Measurements from ENCODE around the gene PPP2R1A.

DNA sequence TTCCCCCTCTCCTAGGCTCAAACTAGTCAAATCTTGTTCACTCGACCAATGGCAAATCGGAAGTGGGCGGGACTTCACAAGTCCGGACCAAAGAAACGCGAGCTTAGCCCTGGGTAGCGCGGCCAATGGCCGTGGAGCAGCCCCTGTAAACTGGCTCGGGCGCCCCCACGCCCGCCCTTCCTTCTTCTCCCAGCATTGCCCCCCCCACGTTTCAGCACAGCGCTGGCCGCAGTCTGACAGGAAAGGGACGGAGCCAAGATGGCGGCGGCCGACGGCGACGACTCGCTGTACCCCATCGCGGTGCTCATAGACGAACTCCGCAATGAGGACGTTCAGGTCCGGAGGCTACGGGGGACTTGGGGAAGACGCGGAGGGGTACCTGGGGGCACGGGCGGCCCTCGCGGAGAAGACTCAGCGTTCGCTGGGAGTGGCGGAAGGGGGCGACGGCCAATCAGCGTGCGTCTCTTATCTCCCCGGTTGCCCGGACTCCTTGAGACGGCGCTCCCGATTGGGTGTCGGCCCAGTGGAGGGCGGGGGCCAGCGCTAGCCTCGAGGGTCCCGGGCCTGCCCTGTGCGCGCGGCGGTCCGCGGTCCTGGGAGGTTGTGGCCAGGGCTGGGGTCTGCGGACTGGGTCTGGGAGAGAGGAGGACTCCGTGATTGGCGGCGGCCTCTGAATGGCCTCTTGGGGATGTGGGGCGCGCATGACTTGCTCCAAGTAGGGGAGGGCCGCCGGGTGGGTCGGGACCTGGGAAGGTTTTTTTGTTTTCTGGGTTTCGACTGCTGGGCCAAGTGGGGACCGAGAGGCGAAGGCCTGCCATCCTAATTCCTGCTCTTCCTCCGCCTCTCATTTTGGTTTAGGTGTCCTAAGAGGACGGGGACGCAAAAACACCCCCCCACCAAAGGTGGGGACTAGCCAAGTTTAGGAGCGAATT lies at the start of gene PPP2R1A:
Gene PPP2R1A, plus strand, starts transcription at position 214 of the 932 bp plus-strand sequence.
- RRBS: 1% methylated on average over 13 of the region's 76 CpGs

DNA sequence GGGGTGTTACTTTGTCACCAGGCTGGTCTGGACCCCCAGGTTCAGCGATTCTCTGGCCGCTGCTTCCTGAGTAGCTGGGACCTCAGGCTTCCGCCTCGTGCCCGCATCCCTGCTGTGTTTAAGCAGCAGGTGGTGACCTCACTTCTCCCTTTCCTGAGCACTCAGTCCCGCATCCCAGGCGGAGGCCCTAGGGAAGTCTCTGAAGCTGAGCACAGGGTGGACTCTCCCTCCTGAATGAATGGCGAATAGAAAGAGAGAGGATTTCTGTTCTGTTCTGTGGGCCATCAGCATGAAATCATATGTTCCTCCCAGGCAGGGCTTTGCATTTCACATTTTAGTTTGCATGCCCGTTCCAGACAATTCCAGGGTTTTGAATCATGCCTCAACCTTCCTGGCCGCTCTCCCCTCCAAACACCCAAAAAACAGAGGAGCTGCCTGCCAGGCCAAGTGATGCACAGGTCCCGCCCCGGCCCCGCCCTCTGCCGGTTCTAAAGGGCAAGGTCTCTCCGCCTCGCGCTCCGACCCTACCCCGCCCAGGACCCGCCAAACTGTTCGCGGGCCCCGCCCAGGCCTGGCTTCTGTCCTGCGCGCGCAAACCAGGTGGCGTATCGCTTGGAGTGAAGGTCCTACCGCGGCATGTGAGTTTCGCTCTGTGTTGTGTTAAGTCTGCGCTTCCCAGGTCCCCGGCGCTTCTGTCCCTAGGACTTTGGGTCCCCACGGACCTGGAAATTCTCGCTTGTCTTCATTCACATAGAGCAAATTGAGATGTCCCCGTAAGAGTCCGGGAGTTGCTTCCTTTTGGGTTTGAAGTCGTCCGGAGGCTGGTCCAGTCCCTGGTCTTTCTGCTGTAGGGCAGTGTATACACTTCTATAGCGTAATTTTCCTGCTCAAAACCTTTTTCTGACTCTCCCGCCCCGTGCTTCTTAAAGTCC lies 35.0 kb upstream of the ZNF808 start:
- RRBS: 94% methylated on average over 5 of the region's 43 CpGs

DNA sequence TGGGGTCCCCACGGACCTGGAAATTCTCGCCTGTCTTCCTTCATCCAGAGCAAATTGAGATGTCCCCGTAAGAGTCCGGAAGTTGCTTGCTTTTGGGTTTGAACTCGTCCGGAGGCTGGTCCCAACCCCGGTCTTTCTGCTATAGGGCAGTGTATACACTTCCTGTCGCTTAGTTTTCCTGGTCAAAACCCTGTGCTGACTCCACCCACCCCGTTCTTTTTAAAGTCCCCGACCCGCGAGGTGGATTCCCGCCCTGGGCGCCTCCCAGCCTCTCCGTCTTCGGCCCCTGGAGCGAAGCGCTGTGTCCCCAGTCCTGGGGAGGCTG lies 8.6 kb downstream of the ZNF808 start:
- RRBS: no CpG with 5 or more reads among the region's 18 CpGs

- RRBS: no CpG with 5 or more reads among the region's 4 CpGs
These were observed 11.3 kb upstream of the ZNF701 start for GRCh38 chr19:52558677-52559208.

GRCh38 chr19:52638654-52639149 lies 51.6 kb downstream of the ENSG00000269825 start:
- RRBS: no CpG with 5 or more reads among the region's 14 CpGs

DNA sequence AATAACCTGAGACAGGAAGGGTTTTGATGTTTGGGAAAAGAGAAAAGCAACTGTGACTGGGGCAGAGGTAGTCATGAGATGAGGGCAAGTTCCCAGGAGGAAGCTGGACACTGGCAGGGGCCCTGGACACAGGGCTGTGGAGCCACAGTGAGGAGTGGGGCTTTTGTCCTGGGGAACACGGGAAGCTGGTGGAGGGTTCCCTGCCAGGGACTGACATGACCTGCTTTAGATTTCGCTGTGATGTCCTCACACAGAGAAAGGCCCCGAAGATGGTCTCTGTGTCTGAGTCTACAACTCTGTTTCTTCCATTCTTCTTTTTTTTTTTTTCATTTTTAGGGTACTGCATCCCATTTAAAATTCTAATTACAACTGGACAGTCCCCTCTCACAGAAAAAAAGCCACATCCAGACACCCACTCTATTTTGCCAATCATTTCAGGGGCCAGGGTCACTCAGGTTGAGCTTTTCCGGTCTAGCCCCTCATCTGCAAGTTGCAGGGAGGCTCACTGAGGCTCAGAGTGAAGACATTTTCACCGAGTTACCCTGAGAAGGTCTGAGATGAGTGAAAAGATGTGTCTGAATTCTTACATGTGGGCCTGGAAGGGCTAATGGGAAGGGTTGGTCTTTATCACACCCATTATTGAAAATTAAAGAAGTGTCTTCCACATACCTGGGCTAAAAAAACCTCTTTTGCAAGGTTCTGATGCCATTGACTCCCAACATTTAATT lies 46.3 kb downstream of the ENSG00000269825 start:
- RRBS: no CpG with 5 or more reads among the region's 5 CpGs

- RRBS: no CpG with 5 or more reads among the region's 8 CpGs
These were observed 19.1 kb downstream of the ZNF611 start for GRCh38 chr19:52715638-52716276.

DNA sequence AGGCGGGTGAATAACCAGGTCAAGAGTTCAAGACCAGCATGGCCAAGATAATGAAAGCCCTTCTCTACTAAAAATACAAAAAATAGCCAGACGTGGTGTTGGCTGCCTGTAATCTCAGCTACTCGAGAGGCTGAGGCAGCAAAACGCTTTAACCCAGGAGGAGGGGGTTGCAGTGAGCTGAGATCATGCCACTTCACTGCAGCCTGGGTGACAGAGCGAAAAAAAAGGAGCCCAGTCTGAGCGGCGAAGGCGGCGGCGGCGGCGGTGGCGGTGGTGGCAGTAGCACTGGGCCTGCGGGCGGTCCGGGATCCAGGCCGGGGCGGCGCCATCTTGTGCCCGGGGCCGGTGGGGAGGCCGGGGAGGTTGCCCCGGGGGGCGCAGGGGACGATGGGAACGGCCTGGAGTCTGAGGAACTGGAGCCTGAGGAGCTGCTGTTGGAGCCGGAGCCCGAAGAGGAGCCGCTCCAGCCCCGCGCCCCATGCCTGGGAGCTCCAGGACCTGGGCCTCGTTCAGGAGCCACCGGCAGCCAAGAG lies 11.8 kb downstream of the ZNF28 start:
- RRBS: 98% methylated on average over 7 of the region's 33 CpGs

DNA sequence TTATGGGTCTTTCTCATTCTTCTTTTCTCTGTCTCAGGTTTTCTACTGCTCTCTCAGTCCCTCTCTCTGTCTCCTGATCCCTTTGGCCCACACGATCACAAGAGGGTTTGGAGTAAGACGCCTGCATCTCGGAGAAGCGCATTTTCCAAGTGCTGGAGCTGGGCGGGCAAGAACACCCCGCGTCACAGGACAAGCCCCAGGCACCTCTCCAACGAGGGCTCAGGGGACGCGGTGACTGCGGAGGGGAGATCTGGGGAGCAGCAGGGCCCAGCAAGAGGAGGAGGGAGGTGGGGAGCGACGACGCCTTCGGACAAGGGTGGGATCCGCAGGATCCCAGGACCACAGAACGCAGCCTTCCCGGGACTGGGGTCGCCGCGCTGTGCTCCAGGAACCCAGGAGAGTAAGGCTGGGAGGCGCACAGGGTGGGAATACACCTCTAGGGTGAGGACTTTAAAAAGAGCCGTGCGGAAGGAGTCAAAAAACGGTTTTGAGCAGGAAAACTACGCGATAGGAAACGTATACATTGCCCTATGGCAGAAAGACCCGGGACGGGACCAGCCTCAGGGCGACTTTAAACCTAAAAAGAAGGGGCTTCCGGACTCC lies 487 bp downstream of the ZNF468 start:
- RRBS: no CpG with 5 or more reads among the region's 32 CpGs

- RRBS: 6% methylated on average over 4 of the region's 21 CpGs
These were observed 18.5 kb upstream of the ZNF888 start for GRCh38 chr19:52941667-52942265.

DNA sequence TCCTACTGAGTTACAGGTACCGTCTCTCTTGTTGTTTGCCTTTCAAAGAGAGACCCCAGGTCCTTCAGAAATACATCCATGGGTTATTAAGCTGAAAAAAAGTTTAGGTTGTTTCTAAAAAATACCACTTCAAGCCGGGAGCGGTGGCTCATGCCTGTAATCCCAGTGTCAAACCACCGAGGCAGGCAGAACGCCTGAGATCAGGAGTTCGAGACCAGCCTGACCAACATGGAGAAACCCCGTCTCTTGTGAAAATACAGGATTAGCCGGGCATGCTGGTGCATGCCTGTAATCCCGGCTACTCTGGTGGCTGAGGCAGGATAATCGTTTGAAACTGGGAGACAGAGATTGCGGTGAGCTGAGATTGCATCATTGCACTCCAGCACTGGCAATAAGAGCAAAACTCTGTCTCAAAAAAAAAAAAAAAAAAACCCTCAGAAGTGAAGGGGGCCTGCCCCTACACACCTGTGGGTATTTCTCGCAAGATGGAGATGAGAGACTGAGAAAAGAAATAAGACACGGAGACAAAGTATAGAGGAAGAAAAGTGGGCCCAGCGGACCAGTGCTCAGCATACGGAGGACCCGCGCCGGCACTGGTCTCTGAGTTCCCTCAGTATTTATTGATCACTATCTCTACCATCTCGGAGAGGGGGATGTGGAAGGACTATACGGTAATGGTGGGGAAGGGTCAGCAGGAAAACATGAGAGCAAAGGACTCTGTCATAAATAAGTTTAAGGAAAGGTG lies 18.4 kb downstream of the ZNF816 start:
- RRBS: no CpG with 5 or more reads among the region's 20 CpGs

- RRBS: 100% methylated on average over 1 of the region's 11 CpGs
These were observed 8.5 kb downstream of the ZNF160 start for GRCh38 chr19:53094725-53095078.

- RRBS: 95% methylated on average over 13 of the region's 31 CpGs
These were observed 4.9 kb upstream of the ZNF765 start for GRCh38 chr19:53389946-53390549.

DNA sequence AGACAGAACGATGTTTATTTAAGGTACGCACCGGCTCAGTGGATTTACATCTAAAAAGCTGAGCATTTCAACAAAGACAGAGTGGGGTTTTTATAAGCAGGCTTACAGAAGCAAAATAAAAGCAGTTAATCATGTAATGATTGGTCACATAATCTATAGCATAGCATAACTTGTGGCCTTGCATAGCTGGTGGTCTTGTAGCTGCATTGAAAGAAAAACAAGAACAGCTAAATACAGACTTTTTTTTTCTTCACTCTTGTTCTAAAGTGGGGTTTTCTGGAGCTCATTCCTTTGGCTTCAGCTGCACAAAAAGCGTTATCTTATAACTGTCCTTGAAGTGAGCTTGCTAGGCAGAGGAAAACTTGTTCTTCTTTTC lies 1.4 kb downstream of the ZNF765 start:
- RRBS: no CpG with 5 or more reads among the region's 4 CpGs

DNA sequence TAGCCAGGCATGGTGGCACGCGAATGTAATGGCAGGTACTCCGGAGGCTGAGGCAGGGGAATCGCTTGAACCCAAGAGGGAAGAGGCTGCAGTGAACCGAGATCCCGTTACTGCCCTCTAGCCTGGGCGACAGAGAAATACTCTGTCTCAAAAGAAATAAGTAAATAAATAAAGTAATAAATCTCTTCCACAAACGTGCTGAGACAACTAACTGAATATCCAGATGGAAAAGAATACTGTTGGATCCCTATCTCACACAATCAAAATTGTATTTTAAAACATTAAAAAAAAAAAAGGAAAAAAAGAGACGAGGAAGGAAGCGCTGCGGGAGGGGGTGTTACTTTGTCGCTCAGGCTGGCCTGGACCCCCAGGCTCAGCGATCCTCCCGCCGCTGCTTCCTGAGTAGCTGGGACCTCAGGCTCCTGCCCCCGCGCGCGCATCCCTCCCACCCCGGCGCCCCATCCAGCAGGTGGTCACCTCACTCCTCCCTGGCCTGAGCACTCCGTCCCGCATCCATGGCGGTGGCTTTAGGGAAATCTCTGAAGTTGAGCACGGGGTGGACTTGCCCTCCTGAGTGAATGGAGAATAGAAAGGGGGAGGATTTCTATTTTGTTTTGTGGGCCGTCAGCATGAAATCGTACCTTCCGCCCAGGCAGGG lies 592 bp upstream of the ZNF813 start:
- RRBS: no CpG with 5 or more reads among the region's 28 CpGs

DNA sequence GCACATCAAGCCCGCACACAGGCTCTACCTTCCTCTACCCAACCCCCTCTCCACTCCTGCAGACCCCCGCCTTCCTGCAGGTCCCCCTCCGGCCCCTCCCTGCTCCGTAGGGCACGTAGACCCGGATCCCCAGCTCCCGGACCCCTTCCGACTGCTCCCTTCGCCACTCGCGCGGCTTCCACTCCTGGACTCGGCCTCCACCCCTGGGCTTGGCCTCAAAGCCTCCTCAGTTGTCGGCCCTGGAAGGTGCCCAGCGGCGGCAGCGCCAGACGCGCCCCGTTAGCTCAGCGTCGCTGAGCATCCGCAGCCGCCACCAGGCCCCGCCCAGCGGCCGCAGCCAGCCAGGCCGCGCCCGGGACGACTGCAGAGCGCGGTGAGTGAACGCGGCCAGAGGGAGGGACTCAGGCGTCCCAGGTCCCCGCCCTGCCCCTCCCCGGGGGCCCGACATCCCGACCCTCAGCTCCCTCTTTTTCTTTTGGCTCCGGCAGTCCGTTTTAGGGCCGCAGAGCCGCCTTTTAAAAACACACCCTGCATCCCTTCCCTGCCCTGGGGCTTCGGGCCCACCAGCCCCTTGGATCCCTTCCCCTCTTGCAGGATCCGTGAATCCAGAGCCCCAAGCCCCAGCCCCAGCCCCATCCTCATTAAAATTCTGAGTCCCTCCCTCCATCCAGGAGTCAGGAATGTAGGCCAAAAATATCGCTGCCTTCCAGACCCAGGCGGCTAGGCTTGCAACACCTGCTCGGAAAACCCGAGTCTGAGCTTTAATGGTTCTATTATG lies 1.4 kb upstream of the MYADM start:
- RRBS: under 1% methylated on average over 12 of the region's 50 CpGs

DNA sequence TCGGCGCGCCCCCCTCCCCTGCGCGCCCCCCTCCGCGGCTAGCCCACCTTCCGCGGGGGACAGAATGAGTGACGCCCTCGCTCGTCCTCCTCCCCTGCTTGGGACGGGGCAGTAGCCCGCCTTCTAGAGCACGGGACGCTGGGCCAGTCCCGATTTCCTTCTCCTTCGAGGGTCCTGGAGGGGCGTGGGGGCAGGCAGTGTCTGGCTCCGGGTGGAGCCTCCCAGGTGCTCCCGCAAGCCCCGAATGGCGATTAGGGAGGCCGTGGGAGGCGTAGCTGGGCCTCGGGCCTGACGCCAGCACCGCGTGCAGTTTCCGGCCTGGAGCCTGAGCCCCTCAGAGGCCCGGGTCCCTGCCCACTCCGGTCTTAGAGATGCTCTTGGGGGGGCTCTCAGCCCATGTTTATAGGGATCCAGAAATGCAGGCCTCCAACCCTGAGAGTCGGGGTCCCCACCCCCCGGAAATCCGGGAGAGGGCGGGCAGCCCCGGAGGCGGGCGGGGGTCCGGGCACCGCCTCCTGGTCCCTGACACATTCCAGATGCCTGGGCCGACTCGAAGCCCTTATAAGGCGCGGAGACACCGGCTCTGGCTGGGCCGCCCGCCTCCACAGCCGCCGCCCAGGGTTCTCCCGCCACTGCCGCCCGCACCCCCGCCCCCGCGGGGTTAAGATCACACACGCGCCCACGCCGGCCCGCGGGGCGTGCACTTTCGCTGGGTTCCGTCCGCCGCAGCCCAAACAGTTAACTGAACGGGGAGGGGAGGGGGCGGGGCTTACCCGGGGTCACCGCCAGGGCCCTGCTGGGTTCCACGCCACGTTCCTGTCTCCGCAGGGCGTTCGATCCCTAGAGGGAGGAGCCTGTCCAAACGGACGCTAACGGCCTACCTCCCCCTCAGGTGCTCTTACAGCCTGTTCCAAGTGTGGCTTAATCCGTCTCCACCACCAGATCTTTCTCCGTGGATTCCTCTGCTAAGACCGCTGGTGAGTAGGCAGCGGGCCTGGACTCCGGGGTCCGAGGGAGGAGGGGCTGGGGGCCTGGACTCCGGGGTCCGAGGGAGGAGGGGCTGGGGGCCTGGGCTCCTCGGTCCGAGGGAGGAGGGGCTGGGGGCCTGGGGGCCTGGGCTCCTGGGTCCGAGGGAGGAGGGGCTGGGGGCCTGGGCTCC lies 1.6 kb downstream of the MYADM start:
- RRBS: under 1% methylated on average over 33 of the region's 90 CpGs

DNA sequence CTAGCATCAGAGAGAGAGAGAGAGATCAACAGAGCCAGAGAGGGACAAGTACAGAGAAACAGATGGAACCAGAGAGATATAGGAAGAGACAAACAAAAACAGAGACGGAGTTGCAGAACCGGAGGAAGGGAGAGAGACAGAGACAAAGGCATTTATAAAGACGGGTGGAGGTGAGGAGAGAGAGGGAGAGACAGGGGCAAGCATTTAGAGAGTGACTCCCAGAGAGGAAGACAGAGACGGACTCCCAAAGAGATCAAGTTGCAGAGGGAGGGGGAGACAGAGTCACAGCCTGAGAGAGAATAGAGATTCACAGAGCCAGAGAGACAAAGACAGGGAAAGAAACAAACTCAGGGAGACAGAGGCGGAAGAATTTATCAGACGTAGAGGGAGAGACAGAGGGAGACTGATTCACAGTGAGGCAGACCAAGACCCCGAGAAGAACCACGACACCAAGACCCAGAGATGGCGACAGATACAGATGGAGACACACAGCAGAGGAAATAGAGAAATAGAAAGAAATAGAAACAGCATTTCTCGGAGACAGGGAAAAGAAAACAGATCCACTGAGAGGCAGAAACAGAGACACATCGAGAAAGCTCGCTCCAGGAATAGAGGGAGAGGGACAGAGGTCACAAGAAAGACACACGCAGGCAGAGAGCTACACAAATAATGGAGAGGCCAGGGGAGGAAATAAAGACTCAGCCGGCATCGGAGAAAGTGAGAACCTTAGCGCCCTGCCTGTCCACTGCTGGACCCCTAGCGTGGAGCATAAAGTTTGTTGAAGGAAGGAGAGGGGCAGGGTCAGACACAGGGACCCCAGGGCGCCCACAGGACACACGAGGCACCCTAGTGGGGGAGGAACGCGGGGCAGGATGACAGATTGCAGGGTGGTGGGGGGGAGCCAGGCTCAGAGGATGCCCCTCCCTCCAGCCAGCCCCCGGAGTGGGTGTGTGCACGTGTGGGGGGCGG lies 589 bp upstream of the PRKCG start:
- RRBS: 2% methylated on average over 3 of the region's 24 CpGs

DNA sequence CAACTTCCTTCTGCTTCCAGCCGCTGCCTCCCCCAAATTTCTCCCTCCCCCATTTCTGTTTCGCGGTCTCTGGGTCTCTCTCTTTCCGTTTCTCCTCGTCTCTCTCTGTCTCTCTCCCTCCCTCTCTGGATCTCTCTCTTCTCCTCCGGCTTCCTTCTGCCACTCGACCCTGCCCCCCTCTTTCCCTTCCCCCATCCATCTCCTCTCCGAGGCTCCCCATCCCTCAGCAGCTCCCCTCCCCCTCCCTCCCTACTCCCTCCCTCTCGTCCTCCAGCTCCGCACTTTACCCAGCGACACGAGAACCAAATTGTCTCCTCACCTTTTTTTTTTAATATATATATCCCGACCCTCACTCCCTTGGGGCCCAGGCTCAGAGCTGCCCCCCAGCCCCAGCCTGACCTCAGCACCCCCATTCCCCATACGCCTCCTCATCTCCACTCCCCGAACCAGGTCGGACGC lies 3.5 kb upstream of the CACNG8 start:
- RRBS: no CpG with 5 or more reads among the region's 17 CpGs

- RRBS: no CpG with 5 or more reads among the region's 12 CpGs
These were observed 6.7 kb upstream of the CACNG6 start for GRCh38 chr19:53984762-53985195.

Data from HTR-8/SVneo (cell line).